Epidermal melanocyte (primary cell): Measurements from ENCODE around the genes PITPNA, RILP, WDR81, SERPINF1 and SMYD4.

- RRBS = no CpG with 5 or more reads among the region's 16 CpGs
Observed at GRCh38 chr17:1422693-1423925, 23.1 kb upstream of the YWHAE start.

- RRBS = 2% methylated on average over 6 of the region's 33 CpGs
Observed at GRCh38 chr17:1456370-1456750, 328 bp upstream of the CRK start.

DNA sequence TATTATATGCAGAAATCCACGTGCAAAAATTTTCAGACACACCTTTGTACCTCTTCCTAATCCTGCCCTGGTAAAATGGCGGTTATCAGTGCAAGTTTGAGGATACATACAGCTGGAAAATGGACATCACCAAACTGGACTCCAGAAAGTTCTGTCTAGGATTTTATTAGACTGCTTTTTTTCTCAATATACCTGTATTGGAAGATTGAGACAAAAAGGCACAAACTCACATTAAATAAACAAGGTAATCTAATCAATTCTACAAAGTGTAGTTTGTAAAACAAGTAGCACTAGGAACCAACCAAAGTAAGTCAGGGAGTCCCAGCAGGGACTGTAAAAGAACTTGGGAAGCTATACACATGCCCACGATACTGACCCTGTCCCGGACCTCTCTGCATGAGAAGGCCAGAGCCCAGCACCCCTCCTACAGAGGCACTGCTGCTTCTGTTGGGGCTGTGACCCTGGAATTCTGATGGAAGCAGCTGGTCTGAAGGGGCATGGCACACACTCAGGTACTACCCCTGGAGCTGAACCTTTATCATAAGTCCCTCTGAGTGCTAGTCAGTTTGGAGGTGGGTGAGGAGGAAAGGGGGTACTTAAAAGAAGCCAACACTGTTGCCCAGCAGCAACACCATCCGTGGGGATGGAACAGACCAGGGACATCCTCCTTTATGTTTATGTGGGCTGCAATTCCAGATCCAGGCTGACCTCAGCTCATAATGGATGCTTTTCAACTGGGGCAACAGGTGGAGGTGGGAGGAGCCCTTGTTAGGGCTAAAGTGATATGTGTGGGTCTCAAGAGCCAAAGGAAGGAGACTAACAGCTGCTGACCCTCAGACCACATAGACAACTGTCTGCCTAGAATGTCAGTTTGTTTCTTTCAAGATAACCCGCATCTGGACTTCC, 1.7 kb upstream of the INPP5K start:
- RRBS = no CpG with 5 or more reads among the region's 6 CpGs

DNA sequence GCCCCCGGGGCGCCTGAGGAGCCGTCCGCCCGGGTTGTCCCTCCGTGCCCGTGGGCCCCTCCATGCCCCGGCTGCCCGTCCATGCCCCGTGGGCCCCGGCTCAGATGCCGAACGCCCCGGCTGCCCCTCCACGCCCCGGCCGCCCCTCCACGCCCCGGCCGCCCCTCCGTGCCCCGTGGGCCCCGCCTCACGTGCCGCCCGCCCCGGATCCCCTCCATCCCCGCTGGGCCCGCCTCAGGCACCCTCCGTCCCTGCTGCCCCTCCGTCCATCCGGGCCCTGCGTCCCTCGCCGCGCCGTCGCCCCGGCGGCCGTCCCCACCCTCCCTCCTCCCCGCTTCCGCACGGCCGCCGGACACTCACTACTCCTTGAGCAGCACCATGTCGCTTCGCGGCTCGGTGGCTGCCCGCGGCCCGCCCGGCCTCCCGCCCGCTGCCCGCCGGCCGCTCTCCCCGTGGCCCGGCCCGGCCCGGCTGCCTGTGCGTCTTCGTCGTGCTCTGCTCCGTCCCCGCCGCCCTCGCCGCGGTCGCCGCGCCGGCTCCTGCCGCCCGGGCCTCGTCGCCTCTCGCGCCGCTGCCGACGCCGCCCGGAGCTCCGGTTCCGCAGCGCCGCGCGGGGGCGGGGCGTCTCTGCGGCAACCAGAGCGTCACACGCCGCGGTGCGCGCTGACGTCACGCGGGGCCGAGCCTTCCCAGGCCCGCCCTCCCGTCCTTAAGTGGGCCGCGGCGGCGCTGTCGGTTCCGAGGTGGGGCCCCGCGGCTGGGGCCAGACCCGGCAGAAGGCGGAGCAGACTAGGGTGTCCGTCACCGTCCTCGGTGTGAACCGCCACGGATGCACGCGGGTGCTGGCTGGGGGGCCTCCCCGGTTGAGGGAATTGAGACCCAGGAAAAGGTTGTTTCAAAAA, at the start of gene PITPNA:
TSS of gene PITPNA (minus strand) at position 612 of the 902 bp plus-strand sequence.
- RRBS = 3% methylated on average over 63 of the region's 126 CpGs

DNA sequence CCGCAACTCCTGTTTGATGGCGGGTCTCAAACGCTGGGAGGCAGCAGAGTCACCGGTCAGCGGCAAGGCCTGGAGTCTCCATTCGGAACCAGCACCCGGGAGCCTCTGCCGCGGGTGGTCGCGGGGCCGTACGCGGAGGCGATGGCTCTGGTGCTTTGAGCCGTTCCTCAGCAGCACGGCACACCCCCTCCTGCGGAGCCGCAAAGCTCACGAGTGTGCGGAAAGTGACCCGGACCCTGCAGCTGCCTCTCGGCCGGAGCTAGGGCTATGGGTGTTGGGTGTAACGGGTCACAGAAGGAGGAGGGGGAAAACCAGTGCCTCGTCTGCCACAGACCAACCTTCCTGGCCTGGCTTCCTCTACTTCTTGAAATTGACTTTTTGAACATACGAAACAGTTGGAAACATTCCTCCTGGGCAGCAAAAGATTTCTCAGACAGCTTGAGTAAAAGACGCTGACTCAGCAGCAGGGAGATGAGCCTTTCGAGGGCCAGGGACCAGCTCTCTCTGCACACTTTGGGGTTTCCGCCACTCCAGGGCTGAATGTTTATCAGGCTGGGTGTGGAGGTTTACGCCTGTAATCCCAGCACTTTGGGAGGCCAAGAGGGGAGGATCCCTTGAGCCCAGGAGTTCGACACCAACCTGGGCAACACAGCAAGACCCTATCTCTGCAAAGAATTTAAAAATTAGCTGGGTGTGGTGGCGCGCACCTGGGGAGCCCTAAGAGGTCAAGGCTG, 26.3 kb upstream of the PITPNA start:
- RRBS = no CpG with 5 or more reads among the region's 34 CpGs

- RRBS = no CpG with 5 or more reads among the region's 7 CpGs
Observed at GRCh38 chr17:1625628-1626198, 2.9 kb downstream of the SLC43A2 start.

- RRBS = 5% methylated on average over 17 of the region's 53 CpGs
Observed at GRCh38 chr17:1627134-1628089, 1.2 kb downstream of the SLC43A2 start.

GRCh38 chr17:1649759-1650474, at the start of gene RILP:
Gene RILP, minus strand, starts transcription at chr17:1649866.
- RRBS = 9% methylated on average over 1 of the region's 27 CpGs

GRCh38 chr17:1676915-1677688, 7.6 kb downstream of the PRPF8 start:
- RRBS = over 99% methylated on average over 5 of the region's 14 CpGs

DNA sequence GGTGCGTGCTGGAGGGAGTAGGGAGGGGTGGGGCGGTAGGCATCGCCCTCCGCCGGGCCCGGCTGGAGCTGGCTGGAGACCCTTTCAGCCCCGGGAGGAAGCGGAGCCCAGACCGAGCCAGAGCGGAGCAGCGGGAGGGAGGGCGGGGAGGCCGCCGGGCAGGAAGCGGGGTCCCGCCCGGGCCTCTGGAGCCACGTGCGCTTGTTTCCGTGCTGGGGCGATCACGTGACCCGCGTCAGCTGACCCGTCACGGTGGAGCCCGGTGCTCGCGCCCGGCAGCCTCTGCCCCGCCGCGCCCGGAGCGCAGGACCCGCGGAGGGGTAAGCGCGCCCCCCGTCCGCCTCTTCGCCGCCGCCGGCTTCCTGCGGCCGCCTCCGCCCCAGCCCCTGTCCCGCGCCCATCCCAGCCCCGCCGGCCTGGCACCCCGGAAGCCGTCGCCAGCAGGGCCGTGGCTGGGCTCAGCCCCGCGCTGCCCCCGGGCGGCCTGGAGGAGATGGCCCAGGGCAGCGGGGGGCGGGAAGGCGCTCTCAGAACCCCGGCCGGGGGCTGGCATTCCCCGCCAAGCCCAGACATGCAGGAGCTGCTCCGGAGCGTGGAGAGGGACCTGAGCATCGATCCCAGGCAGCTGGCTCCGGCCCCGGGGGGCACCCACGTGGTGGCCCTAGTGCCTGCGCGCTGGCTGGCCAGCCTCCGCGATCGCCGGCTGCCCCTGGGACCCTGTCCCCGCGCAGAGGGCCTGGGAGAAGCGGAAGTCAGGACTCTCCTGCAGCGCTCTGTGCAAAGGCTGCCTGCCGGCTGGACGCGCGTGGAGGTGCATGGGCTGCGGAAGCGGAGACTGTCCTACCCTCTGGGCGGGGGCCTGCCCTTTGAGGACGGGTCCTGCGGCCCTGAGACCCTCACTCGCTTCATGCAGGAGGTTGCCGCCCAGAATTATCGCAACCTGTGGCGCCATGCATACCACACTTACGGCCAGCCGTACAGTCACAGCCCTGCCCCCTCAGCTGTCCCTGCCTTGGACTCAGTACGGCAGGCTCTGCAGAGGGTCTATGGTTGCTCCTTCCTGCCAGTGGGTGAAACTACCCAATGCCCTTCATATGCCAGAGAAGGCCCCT, at the start of gene WDR81:
TSS of gene WDR81 (plus strand) at position 238 of the 1,112 bp plus-strand sequence.
- RRBS = 3% methylated on average over 67 of the region's 98 CpGs

- RRBS = 75% methylated on average over 1 of the region's 21 CpGs
Observed at GRCh38 chr17:1735546-1736230, 7.0 kb upstream of the SERPINF2 start.

DNA sequence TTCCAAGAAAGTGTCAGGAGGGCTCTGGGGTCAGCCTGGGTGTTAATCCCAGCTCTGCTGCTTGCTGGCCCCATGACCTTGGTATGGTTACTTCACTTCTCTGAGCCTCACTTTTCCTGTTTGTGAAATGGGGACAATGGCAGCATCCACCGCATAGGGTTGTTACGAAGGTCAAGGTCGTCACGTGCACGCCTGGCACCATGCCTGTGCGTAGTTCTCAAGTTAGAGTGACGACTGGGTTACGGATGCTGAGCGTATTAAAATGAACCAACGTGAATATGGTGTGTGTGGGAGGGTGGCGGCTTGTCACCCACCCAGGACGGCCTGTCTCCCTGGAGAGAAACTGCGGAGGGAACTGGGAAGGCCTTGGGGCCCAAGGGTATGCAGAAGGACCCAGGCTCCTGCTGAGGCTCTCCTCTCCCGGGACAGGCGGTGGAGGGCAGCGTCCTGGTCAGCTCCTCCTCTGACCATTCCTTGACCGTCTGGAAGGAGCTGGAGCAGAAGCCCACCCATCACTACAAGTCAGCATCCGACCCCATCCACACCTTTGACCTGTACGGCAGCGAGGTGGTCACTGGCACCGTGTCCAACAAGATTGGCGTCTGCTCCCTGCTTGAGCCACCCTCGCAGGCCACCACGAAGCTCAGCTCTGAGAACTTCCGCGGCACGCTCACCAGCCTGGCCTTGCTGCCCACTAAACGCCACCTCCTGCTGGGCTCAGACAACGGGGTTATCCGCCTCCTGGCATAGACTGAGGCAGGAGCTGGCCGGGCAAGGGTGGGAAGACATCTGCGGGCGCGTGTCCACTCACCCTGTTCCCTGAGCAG, 5.5 kb upstream of the SERPINF2 start:
- RRBS = no CpG with 5 or more reads among the region's 34 CpGs

DNA sequence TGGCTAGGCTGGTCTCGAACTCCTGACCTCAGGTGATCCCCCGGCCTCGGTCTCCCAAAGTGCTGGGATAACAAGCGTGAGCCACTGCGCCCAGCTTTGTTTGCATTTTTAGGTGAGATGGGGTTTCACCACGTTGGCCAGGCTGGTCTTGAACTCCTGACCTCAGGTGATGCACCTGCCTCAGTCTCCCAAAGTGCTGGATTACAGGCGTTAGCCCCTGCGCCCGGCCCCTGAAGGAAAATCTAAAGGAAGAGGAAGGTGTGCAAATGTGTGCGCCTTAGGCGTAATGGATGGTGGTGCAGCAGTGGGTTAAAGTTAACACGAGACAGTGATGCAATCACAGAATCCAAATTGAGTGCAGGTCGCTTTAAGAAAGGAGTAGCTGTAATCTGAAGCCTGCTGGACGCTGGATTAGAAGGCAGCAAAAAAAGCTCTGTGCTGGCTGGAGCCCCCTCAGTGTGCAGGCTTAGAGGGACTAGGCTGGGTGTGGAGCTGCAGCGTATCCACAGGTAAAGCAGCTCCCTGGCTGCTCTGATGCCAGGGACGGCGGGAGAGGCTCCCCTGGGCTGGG, at the start of gene SERPINF1:
TSS of gene SERPINF1 (plus strand) at position 456 of the 571 bp plus-strand sequence.
- RRBS = no CpG with 5 or more reads among the region's 17 CpGs

GRCh38 chr17:1829205-1830333, at the start of gene SMYD4:
Gene SMYD4, minus strand, starts transcription at chr17:1829902.
- RRBS = 2% methylated on average over 62 of the region's 102 CpGs

GRCh38 chr17:1843764-1844382, 14.1 kb downstream of the RPA1 start:
- RRBS = no CpG with 5 or more reads among the region's 14 CpGs

GRCh38 chr17:1871697-1872295, 42.0 kb downstream of the RPA1 start:
- RRBS = no CpG with 5 or more reads among the region's 7 CpGs

GRCh38 chr17:1905192-1905503, 75.3 kb downstream of the RPA1 start:
- RRBS = 24% methylated on average over 8 of the region's 18 CpGs

DNA sequence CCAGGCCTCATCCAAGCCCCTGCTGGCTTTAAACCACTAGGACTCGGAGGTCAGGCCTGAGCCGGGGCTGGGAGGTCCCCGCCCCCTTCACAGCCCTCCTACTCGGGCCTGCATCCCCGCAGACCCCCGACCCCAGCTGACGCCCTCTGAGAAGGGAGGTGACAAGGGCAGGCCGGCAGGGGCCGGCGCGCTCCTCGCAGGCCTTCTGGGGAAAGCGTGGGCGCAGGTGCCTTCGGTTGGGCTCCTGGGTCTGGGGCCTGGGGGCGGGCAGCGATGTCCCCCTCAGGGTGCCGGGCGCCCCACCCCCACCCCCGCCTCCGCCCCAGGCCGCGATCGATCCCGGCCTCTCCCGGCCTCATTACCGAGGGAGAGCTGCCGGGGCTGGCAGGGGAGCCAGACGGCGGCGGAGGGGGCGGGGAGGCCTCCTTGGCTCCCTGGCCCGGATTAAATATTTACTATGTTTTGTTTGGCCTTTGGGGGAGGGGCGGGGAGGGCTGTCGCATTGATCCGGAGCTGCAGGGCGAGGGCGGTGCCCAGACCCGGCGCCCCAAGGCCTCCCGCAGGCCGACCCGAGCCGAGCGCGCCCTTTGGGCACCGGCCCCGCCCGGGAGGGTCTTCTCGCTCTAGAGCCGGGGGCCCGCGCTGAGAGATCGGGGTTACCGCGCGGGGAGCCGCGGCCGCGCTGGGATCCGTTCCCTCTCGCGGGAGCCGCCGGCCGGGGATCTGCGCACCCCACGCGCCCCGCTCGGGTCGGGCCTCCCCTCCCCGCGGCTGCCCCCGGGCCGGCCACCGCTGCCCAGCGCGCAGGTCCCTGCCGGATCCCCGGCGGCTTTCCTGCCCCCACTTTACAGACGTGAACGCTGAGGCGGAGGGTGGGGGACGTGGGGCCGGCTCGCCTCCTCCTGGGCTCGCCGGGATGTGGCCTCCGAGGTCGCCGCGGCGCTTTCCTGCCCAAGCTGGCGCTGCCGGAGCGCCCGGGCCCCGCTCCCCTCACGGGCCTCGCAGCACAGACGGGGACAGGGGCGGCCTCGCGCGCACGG, 27.1 kb downstream of the RTN4RL1 start:
- RRBS = 17% methylated on average over 75 of the region's 109 CpGs

GRCh38 chr17:2061206-2061920, 6.5 kb downstream of the HIC1 start:
- RRBS = 95% methylated on average over 2 of the region's 25 CpGs

DNA sequence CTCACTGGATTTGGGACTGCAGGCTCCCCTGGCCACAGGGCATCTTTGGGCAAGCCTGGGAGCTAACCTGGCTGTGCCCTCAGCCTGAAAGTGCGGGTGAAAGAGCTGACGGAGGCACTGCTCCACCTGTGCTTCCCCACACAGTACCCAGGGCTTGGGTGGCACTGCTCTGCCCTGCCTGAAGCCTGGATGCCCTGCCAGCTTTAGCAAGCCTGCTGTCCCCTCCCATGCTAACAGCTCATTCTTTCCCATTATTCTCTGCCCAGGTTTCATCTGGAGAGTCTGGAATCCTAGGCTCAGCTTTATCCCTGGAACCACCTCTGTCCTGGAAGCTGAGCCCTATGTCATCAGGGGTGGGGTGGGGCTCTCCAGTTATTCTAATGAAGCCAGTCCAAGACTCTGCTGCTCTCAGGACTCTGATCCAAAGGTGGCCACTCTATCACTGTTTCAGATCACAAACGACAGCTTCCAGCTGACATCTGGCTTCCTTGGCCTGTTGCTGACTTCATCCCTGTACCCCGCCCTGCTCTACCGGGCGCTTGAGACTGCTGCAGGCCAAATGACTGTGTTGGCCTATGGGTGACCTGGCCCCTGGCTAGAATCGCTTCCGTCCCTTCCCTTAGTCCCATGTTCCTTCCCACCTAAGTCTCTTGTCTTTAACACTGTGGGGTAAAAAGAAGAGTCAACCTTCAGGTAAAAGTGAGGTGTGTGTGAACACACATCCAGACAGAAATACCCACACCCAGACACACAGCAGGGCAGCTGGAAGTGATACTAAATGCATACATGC, 29.4 kb downstream of the HIC1 start:
- RRBS = no CpG with 5 or more reads among the region's 8 CpGs